ENCODE measurements around a stretch of chr20.

DNA sequence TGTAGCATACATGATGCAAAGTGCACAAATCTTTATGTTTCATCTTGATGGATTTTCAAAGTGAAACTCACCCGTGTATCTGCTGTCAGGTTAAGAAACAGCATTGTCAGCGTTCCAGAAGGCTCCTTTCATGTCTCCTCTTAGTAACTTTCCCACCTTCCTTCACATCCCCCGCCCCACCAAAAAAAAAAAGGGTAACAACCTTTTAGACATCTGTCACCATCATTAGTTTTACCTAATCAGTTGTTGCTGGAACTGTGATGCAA is 7.1 kb downstream of the ACTR5 start:
- PRO-cap, result no peak

DNA sequence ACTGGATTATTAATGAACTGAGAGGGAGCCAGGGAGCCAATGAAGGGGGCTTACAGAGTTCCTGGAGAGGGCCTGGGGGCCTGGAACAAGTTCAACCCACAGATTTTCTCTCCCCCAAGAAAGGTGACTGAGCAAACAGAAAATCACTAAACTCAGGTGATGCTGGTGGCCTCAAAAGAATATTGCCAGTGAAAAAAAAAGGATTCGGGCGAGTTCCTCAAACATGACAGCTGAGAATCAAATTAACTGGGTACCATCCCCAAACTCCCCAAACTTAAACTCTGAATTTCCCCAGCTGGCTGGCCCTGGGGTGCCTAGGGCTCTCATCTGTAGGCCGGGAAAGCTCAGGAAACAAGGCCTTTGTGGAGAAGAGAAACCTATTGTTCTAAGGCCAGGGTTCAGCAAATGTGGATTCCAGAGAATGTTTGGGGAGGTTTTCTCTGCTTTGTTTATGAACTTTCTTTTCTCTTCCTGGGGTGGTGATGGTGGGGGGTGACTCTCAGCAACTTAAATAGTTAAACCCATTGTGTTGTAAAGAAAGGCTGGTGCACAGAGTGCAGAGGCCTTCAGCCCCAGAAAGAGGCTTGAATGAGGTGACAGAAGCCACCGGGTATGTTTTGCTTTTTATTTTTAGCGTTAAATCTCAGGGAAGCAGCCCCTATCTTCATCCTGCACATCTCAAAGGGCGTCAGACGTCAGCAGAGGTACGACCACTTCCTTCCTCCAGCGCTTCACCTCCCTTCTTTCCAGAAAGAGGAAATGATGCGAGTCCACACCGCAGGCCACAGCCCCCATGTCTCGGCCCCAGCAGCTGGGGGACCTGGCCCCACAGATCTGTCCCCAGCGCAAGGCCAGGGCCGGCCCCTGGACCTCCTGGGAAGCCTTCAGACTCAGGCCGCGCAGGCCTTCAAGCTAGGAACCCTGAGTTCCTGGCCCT is 834 bp upstream of the PPP1R16B start:
- PRO-cap, result no peak

- PRO-cap, result no peak
Measured at GRCh38 chr20:38818222-38818697, 12.8 kb downstream of the PPP1R16B start.

DNA sequence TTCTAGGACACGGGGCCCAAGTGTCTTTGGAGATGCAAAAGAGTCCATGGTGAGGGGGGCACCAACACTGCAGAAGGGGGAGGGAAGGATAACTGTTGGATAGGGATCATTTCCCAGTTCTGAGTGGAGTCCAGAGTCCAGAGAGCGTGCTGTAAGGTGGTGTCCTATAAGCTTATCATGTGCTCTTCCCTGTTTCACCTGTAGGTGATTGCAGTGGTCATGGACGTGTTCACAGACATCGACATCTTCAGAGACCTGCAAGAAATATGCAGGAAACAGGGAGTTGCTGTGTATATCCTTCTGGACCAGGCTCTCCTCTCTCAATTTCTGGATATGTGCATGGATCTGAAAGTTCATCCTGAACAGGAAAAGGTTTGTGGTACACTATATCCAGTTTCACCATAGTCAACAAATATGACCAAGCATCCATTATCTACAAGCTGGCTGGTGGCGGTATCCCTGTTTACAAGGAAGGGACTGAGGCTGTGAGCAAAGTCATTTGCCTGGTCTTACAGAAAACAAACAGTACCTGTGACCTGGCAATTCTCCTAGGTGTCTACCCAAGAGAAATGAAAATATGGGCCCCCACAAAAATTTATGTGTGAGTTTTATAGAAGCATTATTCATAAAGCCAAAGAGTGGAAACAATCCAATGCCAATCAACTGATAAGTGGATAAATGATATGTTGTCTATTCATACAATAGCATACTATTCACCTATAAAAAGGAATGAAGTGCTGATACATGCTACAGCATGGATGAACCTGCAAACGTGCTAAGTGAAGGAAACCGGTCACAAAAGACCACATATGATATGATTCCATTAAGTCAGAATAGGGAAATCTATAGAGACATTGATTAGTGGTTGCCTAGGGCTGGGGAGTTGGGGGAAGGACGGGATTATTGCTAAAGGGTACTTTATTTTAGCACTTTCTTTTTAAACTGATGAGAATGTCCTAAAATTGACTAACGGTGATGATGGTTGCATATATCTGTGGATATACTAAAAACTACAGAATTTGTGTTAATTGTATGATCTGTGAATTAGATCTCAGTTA is 15.9 kb downstream of the FAM83D start:
- PRO-cap, result no peak

- PRO-cap, result no peak
Measured at GRCh38 chr20:38970187-38970435, 8.0 kb downstream of the DHX35 start.

GRCh38 chr20:38970436-38970586 is 8.2 kb downstream of the DHX35 start:
- PRO-cap, result no peak

GRCh38 chr20:39358003-39358591 is 396.0 kb downstream of the DHX35 start:
- PRO-cap, result no peak

DNA sequence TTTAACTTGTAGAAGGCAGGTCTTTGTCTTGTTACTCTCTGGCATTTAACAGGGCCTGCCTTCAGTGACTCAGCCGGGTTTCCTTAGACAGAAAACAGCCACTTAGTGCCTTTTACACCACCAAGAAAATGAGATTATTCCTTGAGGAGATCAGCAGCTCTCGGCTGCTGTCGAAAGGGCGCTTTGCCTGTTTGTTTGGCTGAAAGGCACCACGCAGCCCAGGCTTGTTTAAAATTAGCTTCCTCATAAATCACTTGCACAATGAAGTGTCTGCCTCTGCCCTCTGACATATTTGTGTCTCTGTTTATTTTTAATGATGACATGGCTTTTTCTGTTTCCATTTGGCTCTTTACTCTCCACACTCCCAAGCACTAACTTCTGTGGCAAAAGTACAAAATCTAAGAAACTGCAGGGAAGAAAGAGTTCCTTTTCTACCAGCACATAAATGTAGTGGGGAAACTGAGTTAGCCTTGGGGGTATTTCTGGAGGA is 702.5 kb downstream of the MAFB start:
- PRO-cap, result no peak

DNA sequence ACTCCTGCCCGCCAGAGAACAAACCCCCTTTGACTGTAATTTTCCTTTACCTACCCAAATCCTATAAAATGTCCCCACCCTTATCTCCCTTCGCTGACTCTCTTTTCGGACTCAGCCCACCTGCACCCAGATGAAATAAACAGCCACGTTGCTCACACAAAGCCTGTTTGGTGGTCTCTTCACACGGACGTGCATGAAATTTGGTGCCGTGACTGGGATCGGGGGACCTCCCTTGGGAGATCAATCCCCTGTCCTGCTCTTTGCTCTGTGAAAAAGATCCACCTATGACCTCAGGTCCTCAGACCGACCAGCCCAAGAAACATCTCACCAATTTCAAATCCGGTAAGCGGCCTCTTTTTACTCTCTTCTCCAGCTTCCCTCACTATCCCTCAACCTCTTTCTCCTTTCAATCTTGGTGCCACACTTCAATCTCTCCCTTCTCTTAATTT is 419.7 kb downstream of the MAFB start:
- PRO-cap, result no peak

- PRO-cap, result no peak
Measured at GRCh38 chr20:40340160-40340478, 348.9 kb downstream of the MAFB start.

DNA sequence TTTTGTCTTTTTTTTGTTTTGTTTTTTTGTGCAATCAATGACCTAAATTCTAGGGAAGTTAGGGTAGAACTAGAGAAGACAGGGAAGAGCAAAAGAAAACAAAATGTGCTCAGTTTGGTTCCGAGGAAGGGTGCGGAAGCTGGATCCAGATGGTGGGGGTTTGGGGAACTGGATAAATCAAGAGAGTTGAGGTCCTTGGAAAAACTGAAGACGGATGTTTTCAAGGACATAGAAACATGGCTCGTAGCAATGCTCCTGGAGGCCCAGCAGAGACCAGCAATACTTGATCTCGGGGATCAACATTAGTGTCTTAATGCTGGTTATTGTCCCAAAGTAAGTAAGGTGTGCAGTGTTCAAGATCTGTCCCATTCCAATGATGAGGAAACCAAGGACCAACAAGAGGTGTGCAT is 224.0 kb downstream of the MAFB start:
- PRO-cap, result no peak

DNA sequence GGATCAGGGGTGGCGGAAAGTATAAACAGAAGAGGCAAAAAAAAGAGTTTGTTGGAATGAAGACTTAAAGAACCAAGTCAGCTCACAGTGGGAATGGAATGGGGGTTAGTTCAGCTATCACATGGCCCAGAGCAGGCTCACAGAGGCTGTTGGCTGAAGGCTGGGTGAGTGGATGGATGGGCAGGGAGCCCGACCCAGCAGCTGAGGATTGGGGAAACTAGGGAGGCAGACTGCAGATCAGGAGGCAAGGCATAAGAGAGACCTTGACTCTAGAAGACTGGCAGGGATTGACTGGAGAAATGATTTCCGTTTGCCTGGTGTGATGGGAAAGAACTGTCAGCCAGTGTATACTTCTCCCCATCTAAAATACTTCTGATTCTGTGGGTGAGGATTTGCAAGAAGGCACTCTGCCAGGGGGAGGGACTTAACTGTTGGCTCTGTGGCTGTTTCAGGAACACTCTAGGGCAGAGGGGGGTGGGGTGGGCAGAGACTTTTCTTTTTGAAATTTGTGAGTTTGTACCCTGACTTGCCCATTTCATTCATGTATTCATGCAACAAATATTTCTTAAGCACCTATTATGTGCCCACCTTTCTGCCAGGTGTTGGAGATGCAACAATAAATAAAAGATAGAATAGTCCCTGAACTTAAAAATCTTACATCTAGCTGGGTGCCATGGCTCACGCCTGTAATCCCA is 15.8 kb upstream of the TOP1 start:
- PRO-cap, result no peak

DNA sequence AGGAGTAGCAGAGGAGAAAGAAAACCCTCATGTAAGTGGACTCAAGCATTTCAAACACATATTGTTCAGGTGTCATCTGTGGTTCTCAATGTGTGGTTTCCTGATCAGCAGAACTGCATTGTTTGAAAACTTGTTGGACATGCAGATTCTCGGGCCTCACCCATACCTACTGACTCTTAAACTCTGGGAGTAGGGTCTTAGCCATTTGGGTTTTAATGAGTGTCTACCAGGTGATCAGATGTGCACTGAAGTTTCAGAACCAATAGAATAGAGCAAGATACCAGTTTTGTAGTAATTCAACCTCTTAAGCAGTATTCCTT is 14.3 kb downstream of the TOP1 start:
- PRO-cap, result no peak

DNA sequence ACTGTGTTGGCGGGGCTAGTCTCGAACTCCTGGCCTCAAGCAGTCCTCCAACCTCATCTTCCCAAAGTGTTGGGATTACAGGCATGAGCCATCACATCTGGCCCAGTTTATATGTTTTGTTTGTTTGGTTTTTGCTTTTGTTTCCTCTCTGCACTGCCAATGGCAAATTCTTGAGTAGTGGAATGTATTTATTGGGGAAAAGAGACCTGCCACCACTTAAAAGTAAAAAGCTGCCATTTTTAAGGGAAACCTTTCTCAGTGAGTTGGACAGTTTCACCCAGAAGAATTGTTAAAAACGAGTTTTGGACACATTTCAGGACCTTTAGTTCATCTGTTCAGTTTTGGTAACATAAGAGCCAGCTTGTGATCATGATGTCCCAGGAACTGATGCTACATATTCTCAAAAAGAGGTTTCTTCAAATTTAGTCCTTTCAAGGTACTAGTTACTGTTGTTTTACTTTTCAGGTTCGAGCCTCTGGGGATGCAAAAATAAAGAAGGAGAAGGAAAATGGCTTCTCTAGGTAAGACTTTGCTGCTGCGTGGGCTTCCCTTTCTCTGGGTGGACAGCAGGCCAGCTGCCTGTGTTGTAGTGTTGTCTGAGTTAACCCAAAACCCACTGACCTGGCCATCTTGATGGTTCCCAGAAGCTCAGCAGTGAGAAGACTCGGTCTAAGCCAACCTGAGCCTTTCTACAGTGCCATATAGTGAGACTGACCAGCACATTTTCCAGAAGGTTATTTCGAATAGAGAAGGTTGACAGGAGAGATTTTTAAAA is 48.7 kb downstream of the TOP1 start:
- PRO-cap, result no peak

DNA sequence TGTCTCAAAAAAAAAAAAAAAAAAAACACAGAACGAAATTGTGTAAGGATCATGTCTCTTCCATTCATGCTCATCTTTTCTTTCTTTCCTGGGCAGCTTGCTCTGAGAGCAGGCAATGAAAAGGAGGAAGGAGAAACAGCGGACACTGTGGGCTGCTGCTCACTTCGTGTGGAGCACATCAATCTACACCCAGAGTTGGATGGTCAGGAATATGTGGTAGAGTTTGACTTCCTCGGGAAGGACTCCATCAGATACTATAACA is 23.5 kb upstream of the PLCG1 start:
- PRO-cap, result no peak

GRCh38 chr20:41117680-41118786 is 19.3 kb upstream of the PLCG1 start:
- PRO-cap, result no peak

GRCh38 chr20:41139323-41140148 is 2.2 kb downstream of the PLCG1 start:
- PRO-cap, result no peak

- PRO-cap, result no peak
Measured at GRCh38 chr20:41150485-41151290, 13.3 kb downstream of the PLCG1 start.

DNA sequence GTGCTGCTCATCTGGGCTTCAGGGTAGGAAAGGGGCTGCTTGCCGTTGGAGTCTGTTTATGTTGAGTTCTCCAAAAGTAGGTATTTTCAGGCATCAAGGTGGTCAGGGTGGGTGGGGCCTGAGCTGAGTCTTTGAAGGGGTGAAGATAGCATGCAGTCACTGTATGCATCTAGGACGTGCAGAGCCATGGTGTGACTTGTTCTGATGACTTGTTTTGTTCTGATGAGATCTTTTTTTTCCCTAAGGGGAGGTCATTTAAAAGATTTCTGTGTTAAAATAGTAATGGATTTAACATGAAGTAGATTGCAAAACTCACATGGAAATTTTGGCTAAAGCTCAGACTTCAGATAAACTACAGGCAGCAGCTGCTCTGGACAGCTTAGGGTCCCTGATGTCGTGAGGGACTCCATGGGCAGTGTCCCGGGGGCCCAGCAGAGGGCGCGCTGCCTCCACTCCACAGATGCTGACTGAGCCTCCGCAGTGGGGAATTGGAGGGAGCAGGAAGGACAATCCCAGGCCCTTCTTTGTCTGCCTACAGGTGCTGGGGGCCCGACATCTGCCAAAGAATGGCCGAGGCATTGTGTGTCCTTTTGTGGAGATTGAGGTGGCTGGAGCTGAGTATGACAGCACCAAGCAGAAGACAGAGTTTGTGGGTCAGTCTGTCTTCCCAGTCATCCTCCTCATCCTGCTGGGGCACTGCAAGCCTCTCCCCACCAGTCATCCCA is 35.7 kb downstream of the PLCG1 start:
- PRO-cap, result no peak

DNA sequence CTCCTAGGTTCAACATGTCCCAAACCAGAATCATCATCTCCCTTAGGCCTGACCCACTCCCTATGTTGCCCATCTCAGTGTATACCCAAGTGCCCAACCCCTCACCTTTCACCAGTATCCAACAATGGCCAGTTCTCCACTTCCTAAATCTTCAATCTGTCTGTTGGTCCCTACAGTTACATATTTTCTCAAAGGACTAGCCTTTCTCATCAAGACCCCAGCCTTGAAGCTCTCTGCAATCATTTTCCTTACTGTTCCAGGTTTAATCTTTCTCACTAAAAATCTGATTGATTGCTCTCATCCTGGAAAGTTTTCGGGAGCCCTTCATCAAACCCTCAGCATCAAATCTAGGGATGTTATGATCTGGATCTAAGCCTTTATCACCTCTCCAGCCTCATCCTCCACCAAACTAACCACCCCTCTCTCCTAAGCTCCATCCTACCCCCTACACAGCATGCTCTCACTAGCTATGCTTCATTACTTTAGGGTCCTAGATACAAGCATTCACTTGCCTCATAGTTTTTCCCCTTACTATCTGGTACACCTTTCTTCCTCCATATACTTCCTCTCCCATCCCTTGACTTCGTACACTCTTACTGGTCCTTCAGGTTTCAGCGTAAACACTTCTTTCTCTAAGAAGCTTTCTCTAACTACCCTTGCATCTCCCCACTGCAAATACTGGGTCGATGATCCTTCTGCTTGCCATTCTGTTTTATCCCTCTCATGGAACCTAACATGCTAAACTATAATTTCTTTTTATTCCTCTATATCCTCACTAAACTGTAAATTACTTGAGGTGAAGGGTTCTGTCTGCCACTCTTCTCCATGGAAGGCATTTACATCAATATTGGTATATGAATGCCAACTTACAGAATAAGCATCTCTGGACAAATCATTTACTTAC is 32.9 kb downstream of the ZHX3 start:
- PRO-cap, result no peak

Measured in left colon (tissue), 1 donor.